Neural progenitor cell (in vitro differentiated cells): ENCODE measurements around a stretch of chr22.

DNA sequence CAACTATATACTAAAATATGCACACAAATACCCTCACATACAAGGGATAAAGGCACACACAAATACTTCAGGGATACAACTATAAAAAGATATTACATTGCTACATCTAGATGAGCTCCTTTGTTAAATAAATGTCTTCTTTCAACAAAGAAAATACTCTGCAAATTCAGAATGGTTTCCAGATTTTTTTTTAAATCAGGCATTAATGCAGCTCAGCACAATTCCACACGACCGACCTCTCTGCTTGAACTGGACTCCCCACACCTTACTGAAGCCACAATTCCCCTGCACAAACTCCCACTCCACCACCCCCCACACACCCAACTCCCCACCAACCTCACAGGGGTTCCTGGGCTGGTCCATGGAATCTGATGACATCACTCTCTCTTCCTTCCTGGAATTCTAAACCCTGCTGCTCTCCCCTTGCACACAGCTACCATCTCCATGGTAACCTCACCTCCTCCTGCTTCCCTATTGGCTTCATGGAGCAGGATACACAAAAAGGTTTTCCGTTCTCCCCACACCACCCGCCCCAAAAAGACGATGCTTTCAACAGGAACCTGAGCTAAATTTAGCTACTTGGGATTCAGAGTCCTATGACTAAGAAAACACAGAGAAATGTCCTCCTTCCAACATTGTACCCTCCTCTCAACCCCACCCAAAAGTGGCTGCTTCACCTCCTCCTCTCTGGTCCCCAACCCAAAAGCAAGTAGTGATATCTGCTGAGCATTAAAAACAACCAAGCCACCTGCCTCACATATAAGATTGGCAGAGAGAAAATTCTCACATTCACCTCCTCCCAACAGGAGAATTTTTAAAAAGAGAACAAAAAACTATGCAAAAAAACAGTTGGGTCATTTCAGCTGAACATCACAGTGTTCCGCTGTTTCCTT is 67.2 kb downstream of the RBFOX2 start:
- RAMPAGE, long total RNA, result no peak

GRCh38 chr22:35973348-35973747 is 55.3 kb downstream of the RBFOX2 start:
- RAMPAGE, long total RNA, result no peak

DNA sequence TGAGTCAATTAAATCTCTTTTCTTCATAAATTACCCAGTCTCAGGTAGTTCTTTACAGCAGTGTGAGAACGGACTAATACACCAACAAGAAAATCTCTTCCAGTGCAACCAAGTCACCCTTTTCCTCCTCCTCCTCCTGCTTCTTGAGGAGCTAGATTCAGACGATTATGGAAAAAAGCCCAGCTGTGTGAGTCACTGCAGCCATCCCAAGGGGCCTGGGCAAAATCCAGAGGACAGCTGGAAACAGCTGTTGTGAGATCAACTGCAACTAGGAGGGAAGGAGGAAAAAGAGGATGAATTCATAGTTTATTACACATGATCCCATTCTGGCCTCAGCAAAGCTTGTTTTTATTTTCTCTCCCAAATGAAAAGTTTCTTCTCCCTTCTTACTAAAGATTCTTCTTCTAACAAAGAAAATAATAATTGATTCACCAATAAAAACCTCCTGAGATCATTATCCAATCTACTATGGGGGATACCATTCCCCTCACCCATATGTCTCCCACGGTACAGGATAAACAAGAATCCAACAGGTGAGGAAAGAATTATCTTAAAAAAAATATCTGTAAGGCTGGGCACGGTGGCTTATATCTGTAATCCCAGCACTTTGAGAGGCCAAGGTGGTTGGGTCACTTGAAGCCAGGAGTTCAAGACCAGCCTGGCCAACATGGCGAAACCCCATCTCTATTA is 32.7 kb downstream of the RBFOX2 start:
- RAMPAGE, long total RNA, result no peak

- RAMPAGE, long total RNA, result no peak
These were observed 37.2 kb upstream of the RBFOX2 start for GRCh38 chr22:36065369-36066611.

DNA sequence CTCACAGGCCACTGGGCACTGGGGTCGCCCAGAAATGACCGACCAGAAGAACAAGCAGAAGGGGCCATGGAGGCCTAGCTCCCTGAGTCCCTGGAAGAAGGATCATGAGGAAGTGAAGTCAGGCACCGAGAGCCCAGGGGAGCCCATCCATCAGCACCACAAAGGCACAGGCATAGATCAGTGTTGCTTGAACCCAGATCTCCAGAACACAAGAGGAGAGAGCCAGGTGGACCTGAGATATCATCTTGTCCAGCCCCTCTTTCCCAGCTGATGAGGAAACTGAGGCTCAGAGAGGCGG is 21.2 kb downstream of the APOL3 start:
- RAMPAGE, long total RNA, result no peak

- RAMPAGE, long total RNA, result no peak
These were observed 3.9 kb downstream of the APOL3 start for GRCh38 chr22:36156305-36157446.

DNA sequence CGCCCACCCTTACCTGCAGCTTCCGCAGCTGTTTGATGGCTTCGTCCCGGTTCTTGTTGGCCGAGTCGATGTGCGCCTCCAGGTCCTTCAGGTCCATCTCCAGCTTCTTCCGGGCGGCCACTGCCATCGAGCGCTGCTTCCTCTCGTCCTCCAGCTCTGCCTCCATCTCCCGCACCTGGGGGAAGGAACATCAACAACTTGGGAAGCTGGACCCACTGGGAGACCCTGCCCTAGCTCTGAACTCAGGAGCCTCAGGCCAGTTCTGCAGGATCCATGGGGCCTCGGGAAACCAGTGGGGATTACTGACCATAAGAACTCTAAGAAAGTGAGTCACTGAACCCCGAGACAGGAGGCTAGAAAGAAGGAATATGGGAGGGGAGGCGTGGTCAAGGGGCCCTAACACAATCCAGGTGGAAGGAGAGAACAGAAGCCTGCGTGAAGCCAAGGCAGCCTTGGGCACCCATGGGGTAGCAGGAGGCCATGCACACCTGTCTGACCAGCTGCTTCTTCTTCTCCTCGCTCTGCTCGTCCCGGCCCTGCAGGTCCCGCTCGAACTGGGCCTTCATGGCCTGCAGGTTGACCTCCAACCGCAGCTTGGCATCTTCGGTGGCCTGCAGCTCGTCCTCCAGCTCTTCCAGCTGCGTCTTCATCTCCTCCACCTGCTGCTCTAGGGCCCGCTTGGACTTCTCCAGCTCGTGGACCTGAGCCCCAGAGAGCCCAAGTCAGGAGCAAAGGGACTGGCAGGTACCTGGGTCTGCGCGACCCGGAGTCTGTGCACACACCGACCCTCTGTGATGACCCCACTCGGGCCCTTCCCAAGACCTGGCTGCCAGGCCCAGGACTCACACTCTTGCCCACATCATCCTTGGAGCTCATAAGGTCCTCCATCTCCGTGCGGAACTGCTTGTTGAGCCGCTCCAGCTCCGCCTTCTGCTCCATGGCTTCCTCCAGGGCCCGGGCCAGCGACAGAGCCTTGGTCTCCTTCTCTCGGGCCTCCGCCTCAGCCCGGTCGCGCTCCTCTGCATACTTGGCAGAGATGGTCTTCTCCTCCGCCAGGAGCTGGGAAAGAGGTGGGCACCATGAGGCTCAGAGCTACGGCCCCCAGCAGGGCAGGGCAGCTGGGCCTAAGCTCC is 35.7 kb downstream of the APOL1 start:
- RAMPAGE, long total RNA, result no peak

DNA sequence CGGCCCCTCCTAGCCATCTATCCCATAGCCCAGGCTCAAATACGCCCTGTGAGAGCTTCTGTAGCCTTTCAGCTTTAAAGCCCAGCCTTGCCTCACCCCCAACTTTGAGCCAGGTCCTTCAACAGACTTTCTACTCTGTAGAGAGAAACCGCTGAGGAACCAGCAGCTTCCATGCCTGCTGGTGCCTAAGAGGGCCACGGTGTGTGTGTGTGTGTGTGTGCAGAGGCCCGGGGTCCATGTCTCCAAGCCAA is 42.2 kb downstream of the APOL1 start:
- RAMPAGE, long total RNA, result no peak

- RAMPAGE, long total RNA, result no peak
These were observed 45.8 kb downstream of the APOL1 start for GRCh38 chr22:36298627-36299320.

DNA sequence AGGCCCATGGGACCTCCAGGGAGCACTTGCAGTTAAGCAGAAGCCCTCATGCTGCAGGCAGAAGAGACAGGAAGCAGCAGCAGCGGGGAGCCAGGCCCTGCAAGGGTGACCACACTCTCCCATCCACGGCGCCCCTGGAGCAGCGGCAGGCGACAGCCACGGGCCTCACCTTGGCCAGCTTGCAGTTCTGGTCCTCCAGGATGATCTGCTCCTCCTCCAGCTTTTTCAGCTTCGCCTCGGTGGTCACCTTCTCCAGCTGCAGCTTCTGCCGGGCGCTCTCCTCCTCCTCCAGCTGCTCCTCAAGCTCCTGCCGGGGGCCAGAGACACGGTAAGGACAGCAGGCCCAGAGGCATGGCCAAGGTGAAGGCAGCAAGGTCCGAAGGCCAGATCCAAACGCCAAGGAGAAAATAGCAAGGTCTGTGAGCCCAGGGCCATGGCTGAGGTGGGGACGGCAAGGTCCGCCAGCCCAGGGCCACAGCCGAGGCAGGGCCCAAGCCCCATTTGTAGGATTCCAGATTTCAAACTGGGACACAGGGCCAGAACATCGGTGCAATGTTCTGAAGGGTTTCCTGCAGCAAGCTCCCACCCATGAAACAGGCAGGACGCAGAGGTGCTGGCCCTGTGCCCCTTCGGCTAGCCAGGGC is 47.1 kb downstream of the APOL1 start:
- RAMPAGE, long total RNA, result no peak

DNA sequence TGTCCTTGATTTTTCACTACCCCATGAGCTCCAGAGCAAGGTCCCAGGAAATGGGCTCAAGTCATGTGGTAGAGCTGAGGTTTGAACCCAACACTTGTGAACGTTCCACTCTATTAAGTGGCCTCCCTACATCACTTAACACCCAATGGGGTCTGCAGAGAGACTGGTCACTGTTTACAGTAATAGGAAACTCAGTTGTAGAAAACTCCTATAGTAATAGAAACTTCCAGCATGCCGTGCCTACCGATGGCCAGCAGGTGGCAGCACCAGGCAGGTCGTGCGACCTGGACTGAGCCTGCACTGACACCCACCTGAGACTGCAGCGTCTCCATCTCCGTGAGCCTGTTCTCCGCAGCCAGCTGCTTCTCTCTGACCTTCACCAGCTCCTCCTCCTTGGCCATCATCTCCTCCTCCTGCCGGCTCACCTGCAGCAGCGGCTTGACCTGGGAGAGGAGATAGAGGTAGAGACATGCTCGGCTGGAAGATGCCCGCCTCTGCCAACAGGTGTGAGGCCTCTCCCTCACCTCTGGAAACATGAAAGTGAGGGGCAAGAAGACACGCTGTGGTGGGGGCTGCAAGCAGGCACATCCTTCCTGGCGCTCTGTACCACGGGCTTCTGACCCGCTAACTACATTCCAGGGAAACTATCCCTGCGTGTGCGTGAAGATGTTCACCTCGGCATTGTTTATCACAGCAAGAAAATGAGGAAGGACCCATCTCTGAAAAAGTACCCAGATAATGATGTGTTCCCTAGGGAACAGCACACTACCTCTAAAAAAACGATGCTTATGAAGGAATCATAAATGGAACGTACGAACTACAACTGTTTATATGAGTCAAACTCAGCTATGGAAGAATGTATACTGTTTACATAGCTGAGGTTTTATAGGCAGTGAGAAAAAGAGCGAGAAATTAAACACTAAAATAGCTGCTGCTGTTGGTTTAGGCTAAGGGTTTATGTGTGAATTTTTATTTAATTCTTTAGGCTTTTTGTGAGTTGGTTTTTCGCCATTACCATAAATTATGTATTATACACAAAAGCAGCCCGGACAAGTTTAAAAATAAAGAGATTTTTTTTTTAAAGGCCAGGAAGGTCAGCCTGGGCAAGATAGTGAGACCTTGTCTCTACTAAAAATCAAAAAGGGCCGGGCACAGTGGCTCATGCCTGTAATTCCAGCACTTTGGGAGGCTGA is 48.7 kb downstream of the APOL1 start:
- RAMPAGE, long total RNA, result no peak

DNA sequence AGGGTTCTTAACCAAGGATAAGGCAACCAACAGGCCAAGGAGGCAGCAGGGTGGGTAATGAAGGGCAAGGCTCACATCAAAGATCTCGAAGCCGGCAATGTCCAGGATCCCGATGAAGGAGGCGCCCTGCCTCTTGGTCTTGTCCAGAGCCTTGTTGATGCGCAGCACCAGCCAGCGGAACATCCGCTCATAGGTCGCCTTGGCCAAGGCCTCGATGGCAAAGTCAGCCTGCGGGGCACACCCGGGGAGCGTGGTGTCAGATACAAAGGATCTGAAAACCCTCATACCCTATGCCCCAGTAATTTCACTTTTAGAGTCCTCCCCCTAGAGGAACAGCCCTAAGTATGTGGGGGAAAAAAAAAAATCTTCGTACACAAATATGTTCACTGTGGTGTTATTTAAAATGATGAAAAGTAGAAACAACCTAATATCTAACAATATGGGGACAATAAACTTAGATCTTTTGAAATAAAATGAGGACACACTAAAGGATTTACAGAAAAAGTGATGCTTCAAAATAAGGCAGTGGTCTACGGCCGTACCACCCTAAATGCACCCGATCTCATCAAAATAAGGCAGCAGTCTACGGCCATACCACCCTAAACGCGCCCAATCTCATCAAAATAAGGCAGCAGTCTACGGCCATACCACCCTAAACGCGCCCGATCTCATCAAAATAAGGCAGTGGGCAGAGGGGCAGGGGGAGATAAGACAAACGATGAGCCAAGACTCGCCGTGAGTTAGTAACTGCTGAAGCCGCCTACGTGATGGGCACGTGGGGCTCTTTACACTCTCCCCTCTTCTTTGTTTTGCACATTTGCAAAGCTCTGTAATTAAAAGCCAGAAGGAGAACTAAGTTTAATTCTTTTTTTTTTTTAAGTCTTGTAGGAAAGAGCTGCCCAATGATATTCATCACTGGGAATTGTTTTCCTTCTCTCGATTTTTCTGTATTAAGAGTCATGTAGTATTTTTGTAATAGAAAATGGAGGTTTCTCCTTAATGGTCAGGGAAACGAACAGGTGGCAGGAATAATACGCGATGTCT is 63.8 kb downstream of the APOL1 start:
- RAMPAGE, long total RNA, result no peak

- RAMPAGE, long total RNA, result no peak
These were observed 57.8 kb downstream of the MYH9 start for GRCh38 chr22:36330005-36330323.

GRCh38 chr22:36359531-36360336 is 28.0 kb downstream of the MYH9 start:
- RAMPAGE, long total RNA, result no peak

DNA sequence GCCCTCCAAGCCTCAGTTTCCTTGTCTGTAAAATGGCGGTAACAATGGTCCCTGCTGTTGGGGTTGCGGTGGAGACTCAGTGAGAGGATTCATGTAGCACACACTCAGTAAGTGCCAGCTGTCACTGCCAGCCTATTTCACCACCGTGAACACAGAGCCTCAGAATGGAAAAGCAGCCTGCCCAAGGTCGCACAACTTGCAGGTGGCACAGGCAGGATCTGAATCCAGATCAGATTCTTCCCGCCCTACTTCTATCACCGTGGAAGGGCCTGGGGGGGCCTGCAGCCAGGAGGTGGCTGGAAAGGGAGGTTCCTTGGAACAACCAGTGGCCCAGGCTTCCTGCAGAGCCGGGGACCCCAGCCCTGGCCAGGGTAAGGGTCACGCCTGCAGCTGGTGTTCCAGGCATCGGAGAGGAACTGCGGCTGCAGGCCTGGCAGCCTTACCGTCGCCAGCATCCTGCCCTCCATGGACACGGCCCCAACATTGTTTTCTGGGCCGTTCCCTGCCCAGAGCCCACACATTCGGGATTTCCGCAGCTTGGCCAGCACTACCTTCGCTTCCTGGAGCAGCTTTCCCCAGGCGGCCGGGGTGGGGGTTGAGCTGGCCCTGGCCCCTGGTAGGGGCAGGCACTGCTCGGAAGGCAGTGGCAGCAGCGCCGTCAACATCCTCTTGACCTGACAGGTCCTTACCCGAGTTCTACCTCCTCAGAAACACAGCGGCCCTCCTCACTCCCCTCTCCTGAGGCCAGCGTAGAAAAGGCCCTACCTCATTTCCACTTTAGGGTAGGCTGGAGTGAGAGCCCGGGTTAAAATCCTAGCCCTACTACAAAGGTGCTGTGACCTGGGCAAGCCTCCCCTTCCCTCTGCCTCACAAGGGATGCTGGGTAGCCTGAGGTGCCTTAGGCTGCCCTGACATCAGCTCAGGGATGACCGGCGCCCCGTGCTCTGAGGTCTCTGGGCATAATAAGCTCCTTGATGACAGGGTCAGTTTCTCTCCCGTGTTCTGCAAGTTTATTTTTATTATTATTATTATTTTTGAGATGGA is 17.6 kb downstream of the TXN2 start:
- RAMPAGE, long total RNA, result no peak

- RAMPAGE, long total RNA, result no peak
These were observed 15.3 kb downstream of the TXN2 start for GRCh38 chr22:36466125-36466643.

- RAMPAGE, long total RNA, result no peak
These were observed 10.9 kb downstream of the TXN2 start for GRCh38 chr22:36470557-36471006.

- RAMPAGE, long total RNA, result no peak
These were observed 6.5 kb upstream of the TXN2 start for GRCh38 chr22:36487997-36488256.

DNA sequence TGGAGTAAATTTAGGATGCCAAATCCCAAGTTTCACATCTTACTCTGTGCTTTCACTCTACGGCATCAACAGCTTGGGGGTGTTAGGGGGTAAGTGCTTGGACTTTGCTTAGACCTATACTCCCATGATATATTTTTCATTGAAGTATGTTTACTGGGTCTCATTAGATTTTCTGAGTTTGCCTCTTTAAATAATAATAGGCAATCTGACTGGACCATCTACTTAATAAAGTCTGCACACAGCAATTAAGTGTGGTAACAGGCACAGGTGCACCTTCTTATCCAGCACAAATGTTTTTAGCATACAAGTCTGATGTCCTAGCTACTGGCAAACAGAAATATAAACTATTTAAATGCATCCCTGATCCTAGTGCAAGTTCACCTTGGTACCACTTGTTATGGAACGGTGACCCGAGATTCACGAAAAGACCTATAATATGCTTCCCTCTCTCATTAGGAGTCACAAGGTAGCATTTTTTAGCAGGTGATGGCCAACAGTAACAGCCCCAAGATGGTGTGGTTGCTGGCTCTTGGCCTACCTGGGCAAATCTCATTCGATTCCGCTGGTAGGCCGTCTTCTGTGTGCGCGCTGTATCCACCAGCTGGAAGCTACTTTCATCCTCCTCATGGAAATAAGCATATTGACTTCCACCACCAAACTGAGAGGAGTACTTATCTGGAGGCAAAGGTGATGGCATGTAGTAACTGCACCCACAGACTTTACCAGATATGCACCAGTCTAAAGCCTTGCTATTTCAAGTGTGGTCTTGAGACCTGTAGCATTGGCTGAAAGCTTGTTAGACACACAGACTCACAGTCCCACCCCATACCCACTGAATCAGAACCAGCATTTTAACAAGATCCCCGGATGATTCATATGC is 4.7 kb downstream of the EIF3D start:
- RAMPAGE, long total RNA, result no peak

- RAMPAGE, long total RNA, result no peak
These were observed 473 bp upstream of the PVALB start for GRCh38 chr22:36817354-36817661.